Bronchial lymph node (tissue), 1 donor: ENCODE measurements around a stretch of chr2.

DNA sequence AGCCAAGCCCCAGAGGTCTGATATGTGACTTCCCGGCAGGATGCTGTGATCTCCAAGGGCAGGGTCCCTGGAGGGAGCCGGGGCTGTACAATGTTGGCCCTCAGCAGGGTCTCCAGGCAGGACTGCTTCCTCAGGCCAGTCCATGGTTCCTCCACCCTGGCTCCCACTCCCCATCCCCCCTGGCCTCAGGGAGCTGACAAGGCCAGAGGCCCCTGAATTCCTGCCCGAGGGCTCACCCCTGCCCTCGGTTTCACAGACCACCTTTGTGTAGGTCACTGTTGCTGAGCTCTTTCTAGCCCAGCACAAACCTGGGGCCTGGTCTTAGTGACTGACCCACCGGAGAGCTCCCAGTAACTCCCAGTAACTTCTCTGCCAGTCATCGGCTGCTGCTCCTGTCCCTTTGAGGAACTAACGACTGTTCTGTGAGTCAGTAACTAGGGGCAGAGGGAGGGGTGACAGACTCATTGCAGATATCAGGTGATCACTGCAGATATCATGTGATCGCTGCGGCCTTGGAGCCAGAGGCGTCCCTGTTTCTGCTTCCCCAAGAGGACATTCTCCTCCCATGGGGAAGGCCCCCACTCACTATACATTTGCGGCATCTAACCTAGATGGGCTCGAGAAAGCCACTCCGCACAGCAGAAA, 38.6 kb downstream of the SDC1 start:
- PRO-cap = unidirectional peak, minus-strand start at position 402 of the sequence

DNA sequence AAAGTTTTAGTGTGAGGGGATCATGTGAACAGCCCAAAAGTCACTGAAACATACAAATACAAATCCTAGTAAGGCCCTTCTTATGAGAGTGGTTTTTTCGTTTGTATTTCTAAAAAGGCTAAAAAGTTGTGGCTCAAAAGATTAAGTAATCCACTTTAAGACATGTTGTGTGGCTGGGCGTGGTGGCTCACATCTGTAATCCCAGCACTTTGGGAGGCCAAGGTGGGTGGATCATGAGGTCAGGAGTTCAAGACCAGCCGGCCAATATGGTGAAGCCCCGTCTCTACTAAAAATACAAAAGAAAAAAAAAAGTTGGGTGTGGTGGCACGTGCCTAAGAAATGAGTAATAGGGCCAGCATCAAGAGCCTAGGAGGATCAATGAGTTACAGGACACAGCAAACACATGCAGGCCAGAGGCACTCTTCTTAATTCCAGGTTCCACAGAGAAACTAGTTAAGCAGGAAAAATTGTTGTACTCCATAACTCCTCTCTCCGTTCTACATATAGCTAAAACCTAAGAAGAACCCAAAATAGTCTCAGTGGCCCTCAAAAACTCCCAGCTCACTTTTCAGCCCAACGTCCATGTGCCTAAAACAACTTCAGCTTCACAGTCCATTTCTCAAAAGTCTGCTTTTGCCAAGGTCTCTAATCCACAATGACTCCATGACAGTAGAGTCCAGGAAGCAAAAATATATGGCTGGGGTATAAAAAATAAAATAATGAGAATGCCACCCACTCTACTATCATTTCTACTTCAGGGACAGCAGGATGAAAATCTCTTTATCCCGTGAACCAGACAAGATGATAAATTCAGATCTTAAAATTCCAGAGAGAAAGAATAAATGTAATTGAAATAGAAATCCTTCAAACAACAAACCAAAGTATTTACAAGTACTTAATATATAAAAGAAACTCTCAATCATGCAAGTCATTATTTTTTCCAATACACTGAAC, 61.5 kb downstream of the PUM2 start:
- PRO-cap = no peak

GRCh38 chr2:20327185-20327583, 23.5 kb downstream of the PUM2 start:
- PRO-cap = no peak

DNA sequence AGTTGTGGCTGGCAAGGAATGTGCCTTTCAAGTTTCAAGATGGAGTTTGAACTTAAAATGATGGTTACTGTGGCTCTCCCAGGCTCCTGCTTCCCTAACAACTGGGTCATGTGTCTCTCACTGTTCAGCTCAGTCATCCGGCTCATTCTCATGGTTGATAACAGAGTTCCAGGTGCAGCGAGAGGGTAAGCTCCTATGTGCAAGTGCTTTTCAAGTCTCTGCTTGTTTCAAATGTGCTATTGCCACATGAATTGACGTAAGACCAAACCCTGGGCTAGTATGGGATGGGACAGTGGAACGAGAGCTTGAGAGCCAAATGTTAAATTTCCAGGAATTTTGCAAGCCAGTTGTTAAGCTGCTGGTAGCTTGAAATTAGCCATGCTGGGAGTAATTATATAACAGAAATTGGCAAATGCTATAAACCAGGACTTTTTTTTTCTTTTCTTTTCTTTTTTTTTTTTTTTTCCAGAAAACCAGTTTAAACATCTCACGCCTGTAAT, 19.6 kb upstream of the PUM2 start:
- PRO-cap = no peak

- PRO-cap = no peak
These were observed 24.9 kb upstream of the RHOB start for GRCh38 chr2:20421771-20422541.

DNA sequence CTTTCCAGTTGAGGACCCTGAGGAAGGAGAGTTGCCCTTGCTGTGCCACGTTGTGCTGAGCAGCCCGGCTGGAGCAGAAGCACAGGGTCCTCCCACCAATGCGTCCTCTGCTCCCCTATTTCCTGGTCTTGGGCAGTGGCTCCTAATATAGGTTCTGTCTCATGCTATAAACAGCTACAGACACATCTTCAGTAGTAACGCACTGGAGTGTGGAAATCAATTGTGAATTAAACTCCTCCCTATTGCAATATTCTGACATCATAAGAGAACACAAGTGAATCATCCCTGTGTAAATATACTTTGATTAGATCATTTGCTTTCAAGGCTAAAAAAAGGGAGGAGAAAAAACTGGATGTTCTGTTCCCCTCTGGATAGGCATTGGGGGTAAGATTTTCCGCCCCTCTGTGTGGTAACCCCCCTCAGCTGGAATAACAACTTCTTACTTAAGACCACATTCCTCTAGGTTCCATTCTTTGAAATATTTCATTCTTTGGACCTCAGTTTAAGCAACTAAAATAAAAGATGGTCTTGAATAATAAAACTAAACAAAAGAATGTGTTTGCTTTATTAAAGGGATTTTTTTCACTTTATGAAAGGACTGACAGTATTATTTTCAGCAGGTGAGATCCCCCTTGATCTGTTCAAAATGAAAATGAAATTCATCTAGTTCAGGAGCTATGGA, 8.3 kb upstream of the RHOB start:
- PRO-cap = unidirectional peak, minus-strand start at position 121 of the sequence

GRCh38 chr2:20447424-20447667, 472 bp downstream of the RHOB start:
- PRO-cap = bidirectional peak, plus-strand start at chr2:20447642, minus-strand start at chr2:20447696

GRCh38 chr2:20568331-20569596, 82.1 kb downstream of the HS1BP3 start:
- PRO-cap = bidirectional peak, plus-strand start at chr2:20569374, minus-strand start at chr2:20569197

GRCh38 chr2:20592976-20594006, 57.6 kb downstream of the HS1BP3 start:
- PRO-cap = no peak

DNA sequence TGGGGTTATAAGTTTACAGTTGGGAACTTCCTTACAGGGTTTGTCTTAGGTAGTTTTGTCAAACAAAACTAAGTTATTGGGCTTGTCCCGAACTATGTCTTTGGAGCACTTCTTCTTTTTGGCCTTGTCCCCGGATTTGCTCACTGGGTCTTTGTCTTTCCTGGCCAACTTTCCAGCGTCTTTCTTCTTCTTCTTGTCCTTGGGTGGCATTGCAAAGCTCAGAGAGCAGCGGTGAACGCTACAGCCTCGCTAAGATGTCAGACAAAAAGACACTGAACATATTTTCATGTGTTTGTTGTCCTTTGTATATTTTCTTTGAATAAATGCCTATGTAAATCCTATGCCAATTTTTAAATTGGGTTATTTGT, 44.5 kb downstream of the HS1BP3 start:
- PRO-cap = no peak

DNA sequence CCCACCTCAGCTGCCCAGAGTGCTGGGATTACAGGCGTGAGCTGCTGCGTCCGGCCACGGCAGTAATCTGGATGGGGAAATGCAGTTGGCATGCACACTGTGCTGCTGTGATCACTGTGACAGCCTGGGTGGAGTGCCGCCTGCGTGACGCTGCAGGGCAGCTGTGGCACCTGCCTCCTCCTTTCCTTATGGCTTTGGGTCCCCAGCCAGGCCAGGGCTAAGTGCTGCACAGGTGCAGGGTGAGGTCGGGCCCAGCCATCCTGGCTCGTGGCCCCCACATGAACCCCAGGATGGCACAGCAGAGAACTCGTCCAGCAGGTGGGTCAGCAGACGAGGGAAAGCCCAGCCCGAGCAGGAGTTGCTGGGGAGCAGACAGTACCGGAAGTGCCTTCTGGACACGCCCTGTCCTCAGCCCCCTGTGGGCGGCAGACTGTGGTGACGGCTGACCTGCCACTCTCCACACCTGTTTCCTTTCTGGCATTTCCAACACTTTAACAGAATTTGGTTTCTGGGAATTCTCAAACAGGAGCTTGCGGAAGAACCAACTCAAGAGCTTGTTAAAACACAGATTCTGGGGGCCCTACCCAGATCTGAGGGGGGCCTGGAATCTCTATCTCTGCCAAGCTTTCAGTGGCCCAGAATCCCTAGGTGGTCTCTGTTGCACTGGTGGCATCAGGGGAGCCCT, 17.0 kb downstream of the HS1BP3 start:
- PRO-cap = no peak

GRCh38 chr2:20648221-20648593, 2.7 kb downstream of the HS1BP3 start:
- PRO-cap = no peak

- PRO-cap = no peak
These were observed 51.6 kb downstream of the APOB start for GRCh38 chr2:20992234-20992629.

- PRO-cap = no peak
These were observed 42.2 kb downstream of the APOB start for GRCh38 chr2:21001189-21002469.

DNA sequence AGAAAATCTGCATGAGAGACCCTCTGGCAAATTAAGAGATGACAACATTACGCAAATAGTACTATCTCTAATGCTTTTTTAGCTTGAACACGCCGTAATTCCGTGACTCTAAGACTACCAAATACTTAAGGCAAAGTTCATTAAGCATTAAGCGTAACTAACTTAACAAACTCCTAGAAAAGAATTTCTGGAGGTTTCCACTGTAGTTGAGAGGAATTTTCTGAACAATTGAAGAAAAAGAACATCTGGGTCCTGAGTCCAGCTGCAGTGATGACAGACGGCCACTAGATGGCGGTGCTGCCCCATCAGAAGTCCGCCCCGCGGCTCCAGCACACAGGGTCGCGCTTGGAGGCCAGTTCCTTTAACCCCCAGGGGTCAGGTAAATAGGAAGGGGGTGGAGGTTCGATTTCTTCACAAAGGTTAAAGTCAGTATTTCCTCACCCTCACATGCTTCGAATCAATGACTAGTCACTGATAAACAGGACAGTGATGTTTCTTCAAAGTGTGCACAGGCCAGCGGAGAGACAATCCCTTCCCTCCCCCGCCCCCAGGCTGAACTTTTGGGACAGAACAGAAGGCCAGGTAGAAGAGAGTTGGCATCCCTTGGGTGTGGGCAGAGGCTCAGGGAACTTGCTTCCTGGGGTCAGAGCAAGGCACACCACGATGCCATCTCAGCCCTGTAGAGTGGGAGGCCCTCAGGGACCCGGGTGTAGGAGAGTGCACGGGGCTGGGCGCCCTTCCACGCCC, 952 bp downstream of the APOB start:
- PRO-cap = no peak

DNA sequence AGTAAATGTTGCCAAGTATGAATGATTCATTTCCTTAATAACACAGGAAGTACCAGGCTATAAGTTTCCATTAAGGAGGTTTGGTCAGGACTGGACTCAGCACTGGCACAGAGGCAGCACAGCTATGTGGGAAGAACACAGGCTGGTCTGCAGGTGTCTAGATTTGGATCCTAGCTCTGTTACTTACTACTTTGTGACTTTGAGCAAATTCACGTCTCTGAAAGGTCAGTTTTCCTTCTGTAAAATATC, 97.2 kb downstream of the TDRD15 start:
- PRO-cap = no peak

- PRO-cap = no peak
These were observed 837.2 kb downstream of the TDRD15 start for GRCh38 chr2:21960989-21961314.

GRCh38 chr2:22281100-22281591, 1103.8 kb upstream of the KLHL29 start:
- PRO-cap = no peak

DNA sequence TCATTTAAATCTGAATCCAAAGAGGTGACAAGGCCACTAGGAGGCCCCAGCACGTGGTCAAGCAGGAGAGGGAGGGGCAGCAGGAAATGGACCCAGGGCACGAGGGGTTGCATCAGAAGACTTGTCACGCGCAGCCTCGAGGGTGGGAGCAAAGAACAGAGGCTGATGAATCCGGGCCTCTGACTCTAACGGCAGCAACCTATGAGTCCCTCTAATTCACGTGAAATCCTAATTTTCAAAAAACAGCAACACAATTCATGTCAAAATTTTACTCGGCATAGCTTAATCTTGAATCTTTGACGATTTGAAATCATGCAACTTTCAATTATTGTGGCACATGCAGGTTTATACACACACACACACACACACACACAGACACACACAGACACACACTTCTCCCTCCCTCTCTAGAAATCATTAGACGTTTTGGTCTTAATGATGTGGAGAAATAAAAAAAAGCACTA, 24.1 kb upstream of the KLHL29 start:
- PRO-cap = no peak

DNA sequence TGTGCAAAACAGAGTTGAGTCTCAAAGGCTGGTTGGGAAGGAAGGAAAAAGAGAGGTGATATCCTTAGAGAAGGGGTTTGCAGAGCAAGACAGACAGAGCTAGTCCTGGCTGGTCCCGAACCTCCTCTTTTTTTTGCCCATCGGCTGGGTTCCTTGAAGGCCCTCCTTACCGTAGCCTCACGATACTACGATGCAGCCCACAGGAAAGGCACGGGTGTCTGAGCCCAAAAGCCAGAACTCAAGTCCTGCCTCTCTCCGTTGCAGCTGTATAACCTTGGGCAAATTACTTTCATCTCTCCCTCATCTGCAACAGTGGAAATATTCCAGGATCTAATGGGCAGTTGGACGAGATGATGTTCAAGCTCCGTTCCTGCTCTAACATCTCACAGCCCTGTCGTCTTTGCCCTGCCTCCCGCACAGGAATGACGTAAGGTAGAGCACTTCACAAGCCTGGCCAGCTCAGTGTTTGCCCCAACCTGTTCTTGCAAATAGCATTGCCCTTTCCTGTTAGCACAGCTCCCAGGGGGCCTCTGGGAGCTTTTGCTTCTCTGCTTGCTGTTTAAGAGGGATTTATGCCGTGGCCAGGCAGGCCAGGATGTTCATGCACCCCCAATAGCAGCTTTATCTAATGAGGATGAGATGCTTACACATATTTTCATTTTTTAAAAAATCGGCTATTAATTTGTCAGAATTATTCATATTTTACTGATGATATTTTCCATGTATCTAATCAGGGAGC, 107.9 kb downstream of the KLHL29 start:
- PRO-cap = no peak